Left ventricle myocardium (tissue), 1 donor: ENCODE results near the genes LHFPL3 and EFCAB10.

DNA sequence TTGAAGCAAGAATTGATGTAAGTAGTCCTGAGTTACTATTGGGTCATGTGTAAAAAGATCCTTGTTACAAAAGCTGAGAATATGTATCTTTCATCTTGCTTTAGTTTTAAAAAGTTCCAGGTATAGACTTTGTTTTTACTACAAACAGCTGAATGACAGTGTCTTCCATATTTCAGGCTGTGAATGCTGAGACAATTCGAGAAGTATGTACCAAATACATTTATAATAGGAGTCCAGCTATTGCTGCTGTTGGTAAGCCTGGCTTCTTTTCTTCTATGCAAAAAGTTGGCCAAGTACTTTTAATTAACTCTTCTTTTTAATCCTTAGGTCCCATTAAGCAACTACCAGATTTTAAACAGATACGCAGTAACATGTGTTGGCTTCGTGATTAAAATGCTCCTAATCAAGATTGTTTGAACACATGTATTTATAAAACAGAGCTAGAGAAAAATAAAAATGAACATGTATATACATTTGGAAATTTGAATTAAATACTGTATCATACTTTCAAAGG lies 14.7 kb downstream of the PMPCB start:
- PRO-cap = no peak

- PRO-cap = no peak
Observed at GRCh38 chr7:103323370-103323970, 21.1 kb downstream of the DNAJC2 start.

GRCh38 chr7:103445137-103445876 lies 700 bp downstream of the SLC26A5 start:
- PRO-cap = no peak

GRCh38 chr7:103866911-103867254 lies 122.6 kb downstream of the RELN start:
- PRO-cap = no peak

DNA sequence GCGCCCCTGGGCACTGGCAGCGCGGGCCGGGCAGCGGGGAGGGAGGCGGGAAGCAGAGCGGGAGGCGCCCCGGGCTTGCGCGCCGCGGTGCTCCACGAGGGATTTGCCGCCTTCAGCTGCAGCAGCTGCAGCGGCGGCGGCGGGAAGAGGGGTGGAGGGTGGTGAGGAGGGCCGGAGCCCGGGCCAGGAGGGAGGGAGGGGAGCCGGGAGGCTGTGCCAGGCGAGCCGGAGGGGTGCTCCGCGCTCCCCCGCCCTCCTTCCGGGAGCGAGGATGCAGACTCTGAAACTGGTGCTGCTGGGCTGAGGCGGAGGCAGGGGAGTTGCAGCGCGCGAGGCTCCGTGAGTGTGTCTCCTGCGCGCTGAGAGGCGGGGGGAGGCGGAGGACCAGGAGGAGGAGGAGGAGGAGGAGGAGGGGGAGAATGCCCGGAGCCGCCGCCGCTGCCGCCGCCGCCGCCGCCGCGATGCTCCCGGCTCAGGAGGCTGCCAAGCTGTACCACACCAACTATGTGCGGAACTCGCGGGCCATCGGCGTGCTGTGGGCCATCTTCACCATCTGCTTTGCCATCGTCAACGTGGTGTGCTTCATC lies at the start of gene LHFPL3:
Gene LHFPL3, plus strand, starts transcription at position 243 of the 587 bp plus-strand sequence.
- PRO-cap = no peak

DNA sequence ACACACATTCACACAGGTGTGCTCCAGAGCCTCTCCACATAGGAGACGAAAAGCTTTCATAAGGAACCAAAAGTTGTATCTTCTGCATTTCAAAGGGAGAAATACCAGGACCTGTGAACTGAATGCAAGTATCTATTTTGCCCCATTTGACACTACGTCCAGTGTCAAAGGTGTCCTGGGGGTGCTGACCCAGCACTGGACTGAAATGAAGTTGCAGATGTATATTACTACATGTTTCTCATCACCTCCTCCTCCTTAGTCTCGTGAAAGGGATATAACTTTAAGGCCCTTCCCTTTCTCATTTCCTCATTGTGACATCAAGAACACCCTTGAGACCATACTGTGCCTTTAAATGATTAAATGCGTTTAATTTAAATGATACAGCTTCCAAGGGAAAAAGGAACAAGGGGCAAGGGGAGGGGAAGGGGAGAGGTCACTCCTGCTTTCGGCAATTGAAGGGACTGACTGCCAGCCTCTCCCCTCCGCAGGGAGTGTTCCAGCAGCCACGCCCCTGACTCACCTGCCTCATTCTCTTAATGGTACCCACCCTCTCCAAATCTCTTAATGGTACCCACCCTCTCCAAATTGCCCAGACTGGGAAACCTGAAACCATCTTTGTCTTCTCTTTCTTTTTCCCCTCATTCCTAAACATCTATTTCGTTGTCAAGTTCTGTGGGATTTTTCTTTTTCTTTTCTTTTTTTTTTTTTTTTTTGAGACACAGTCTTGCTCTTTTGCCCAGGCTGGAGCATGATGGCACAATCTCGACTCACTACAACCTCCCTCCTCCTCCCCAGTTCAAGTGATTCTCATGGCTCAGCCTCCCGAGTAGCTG lies 80.4 kb upstream of the KMT2E start:
- PRO-cap = no peak

DNA sequence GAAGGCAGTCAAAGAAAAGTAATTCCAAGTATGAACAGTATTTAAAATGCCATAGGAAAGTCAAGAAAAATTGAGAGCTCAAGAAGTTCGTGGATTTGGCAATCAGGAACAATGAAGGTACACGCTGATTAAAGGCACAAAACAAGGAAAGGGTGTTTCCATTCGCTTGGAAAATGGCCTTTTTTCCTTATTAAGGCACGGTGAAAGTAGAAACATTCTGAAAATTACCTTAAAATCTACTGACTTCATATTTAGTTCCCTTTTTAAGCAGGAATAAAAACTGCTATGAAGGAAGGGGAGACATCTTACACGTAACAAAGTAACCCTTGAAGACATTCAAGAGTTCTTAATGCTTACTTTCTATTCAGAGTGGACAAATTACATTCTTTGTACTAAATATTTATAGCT lies 3.2 kb upstream of the KMT2E start:
- PRO-cap = no peak

- PRO-cap = no peak
Observed at GRCh38 chr7:105052835-105053320, 38.9 kb downstream of the KMT2E start.

- PRO-cap = no peak
Observed at GRCh38 chr7:105225169-105225657, 163.5 kb downstream of the SRPK2 start.

DNA sequence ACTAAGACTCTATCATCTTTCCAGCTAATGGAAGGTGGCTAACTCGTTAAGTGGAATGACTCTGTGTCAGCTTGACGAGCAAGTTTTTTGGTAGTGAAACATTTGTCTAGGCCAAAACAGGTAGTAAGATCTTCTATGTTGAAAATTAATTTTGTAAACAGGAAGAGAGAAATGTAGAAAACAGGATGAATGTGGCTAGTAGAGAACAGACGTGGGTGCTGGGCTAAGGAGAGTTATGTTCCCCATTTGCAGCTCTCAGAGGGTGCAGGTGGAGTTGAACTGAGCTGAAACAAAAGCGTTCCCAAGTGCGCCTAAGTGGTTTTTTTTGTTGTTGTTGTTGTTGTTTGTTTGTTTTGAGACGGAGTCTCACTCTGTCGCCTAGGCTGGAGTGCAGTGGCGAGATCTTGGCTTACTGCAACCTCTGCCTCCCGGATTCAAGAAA lies 59.5 kb upstream of the SRPK2 start:
- PRO-cap = no peak

GRCh38 chr7:105565406-105565810 lies 15.9 kb downstream of the EFCAB10 start:
- PRO-cap = no peak

- PRO-cap = no peak
Observed at GRCh38 chr7:105581074-105581830, at the start of gene EFCAB10. Gene EFCAB10 (minus strand): TSS chr7:105581493.

GRCh38 chr7:106074240-106074775 lies 37.8 kb downstream of the SYPL1 start:
- PRO-cap = no peak

DNA sequence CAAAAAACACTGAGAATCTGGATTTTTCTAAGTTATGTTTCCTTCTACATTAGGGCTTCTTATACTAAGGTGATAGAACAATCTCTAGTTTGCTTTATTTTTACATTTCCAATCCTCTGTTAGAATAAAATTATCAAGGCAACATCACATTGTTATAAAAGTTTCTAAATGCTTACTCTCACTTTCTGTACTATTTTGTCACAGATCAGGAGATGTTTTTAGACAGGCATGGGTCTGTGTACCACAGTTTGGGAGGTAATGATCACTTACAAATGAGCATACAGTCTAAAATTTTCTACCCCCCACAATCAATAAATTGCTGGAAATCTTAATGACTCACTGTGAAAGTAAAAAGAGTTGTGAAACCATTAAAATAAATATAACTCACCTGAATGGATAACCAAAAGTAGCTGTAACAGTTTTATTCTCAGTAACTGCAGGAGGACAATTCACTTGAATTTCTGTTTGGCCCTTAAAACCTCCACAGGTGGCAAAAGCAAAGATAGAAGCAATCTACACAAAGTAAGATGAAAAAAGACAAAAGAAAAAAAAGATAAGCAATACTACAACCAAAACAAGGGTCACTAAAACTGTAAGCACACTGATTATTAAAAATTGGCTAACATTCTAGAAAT lies 13.2 kb downstream of the SYPL1 start:
- PRO-cap = no peak

DNA sequence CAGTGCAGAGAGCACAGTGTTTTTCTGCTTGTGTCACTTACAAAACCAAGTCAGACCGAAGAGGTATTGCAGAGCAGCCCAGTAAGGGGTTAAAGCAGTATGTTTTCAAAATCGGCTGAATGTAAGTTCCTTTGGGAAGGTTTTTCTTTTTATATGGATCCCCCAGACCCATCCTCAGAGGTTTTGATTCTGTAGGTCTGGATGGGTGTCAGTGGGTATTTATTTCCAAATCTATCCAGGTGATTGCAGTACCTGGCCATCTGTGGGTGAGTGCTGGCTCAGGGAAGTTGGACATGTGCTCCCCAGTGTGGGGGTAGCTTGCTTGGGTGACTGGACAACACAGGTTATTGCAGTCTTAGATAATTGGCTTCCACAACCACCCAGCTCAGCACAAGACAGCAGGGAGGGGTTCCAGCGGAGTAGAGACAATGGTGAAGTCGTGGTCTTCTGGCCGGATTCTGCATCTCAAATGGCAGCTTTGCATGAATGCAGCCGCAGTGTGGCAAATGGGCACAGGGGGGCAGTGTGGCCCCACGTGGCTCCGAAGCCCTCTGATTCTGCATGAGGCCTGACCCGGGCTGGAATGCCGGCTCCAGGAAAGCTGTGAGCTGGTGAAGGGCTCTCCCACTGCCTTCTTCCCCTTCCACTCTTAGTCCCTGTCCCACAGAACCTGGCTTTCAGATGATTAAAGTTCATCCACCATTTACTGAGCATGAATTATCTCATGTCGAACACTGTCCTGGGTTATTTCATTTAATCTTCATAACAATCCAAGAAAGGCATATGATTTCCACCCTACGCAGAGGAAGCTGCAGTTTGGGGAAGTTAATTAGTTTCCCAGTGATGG lies 64.5 kb upstream of the SYPL1 start:
- PRO-cap = no peak

- PRO-cap = no peak
Observed at GRCh38 chr7:106252997-106253774, 31.6 kb downstream of the NAMPT start.

DNA sequence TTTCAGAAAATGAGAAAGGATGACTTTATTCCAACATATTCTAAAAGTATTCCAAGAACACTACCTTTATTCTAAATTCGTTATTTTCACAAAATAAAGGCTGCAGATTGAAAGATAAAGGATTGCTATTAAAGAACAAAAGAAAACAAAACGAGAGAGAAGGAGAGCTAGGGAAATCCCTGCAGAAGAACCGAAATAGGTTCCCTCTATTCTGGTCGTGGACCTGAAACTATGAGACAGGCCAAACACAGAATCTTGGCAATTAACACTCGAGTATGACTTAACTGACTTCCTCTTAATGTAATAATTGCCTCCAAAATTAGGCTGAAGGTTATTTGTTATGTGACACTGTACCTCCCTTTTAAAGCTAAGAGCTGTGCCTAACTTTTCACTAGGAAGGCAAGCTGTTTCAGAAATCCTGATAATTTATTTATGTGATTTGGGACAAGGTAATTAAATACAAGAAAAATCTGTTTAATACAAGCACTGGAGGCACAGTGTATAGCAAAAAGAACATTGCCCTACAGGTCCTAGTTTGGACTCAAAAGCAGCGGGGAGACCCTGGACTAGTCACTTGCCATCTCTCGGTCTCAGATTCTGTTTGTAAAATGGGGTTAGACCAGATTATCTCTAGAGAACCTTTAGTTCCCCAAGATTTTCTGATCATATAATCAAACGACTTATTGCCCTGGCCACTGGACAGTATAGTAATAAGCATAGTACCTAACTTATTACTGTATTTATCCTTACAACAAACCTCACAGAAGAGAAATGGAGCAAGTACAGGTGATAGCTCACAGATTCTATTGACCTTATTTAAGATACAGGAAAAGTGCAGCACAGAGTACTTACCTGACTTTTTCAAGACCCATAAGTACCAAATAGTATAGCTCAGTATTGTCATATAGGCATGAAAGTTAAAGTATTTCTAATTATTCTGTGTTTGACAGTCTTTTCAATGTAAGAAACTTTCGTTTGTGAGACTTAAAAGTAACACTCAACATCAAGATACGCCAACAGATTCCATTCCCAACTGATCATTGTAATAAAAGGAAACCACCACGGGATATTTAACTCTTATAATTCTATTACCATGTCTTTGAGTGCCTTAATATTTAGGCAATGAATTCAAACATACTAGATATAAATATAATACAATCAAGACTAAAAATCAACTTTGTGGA lies 11.4 kb downstream of the NAMPT start:
- PRO-cap = no peak

GRCh38 chr7:106459660-106460068 lies 174.9 kb upstream of the NAMPT start:
- PRO-cap = no peak

GRCh38 chr7:106462431-106462915 lies 177.7 kb upstream of the NAMPT start:
- PRO-cap = no peak

DNA sequence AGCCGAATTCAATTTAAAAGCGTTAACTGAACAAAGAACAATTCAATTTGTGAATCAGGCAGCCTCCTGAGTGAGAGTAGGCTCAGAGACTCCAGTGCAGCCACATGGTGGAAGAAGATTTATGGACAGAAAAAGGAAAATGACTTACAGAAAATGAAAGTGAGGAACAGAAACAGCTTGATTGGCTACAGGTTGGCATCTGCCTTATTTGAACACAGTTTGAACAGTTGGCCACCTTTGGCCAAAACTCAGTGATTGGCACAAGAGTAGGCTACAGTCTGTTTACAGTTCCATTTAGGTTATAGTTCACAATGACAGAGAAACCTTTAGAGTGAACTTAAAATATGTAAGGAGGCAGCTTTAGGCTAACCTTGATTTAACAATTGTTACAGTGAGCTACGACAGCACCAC lies 86.3 kb upstream of the CCDC71L start:
- PRO-cap = no peak